Right ventricle myocardium (tissue), 1 donor: ENCODE measurements around a stretch of chr1.

DNA sequence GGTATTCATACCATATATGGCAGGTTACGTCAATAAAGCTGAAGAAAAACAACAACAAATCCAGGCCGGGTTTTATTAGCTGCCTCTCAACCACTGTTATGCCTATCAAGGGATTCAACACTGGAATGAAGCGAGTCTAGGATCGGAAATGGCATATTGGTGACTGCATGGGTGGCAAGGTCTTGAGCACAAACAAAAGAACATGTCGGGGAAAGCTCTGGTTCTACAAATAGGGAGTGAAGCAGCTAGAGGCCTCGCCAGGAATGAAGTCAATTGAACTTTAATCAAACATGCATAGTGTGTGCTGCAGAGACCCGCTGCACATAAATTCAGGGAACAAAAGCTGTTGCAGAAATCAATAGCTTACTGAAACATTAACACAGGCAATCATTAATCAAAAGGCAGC, 52.6 kb downstream of the SLC45A1 start:
- PRO-cap, 2 experiments: no peak in any of the 2 experiments

DNA sequence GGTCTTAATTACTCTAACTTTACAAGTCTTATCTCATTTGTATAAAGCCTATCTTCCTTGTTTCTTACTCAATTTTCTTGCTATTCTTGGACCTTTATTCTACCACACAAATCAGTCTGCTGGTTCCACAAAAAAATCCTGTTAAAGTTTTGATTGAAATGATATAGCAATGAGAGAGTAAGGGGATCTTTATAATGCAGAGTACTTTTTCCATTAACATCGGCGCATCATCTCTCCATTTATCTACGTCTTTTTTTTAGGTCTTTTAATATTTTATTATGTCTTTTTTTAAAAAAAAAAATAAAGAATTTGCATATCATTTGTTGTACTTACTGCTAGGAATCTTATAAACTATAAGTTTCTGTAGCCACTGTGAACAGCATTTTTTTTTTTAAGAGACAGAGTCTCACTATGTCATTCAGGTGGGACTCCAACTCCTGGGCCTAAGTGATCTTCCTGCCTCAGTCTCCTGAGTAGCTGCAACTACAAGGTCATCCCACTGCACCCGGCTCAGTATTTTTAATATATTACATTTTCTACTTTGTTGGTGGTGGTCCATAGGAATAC, 81.7 kb downstream of the SLC45A1 start:
- PRO-cap, 2 experiments: no peak in any of the 2 experiments

DNA sequence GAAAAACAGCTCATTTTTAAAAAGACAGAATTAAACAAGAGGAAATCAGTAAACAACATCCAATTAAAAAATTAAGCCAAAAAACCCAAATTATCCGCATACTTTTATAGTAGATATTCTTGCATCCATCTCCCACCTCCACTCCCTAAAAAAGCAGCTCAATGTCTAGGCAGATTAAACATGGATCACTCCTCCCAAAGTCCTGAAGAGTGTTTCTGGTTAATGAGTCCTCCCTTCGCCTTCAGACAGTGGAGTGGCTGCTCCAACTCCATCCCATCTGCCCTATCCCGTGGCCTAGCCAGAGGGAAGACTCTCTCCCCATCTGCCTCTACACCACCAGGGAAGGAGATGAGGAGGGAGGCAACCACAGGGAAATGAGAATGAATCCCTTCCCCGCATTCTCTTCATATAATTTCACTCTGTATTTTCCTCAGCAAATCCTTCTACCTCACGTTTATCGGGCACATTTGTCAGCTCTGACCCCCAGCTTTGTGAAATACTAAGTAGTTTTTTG, 103.8 kb downstream of the SLC45A1 start:
- PRO-cap, 2 experiments: no peak in any of the 2 experiments

GRCh38 chr1:8423264-8424062, 105.5 kb downstream of the SLC45A1 start:
- PRO-cap, 2 experiments: peak in 2 of 2 experiments; most common plus-strand start chr1:8423447 (in 2); most common minus-strand start chr1:8423709 (in 2)

GRCh38 chr1:8571710-8572134, 245.7 kb downstream of the RERE start:
- PRO-cap, 2 experiments: no peak in any of the 2 experiments

DNA sequence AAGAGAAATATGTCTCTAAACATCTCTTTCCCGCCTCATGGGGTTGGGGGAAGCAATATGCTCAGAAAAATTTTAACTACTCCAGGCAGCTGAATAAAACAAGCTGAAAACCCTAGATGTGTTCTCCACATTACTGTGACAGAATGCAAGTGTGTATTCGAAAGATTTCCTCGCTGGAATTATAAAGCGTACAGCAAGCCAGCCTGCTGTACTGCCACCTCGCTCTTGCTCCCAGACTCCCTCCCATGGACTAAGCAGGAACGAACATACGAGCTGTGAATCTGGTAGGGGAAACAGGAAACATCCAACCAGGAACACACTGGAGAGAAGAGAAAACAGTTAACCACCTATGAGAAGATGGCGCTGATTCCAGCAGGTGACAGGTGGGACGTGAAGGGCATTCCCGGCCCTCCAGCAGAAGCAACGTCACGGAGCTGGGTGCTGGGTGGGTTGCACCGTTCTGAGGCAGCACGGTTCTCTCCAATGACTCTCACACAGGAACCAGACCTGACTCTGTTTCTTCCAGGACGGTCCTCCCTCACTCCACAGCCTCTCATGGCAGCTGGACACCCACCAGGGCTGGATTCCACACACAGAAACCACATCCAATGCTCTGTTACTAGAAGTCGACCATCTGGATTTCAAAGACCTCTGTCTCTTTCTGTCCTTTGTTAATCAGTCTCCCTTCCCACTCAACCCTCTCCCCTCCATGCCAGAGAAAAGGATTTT, 219.3 kb downstream of the RERE start:
- PRO-cap, 2 experiments: no peak in any of the 2 experiments

- PRO-cap, 2 experiments: no peak in any of the 2 experiments
Measured at GRCh38 chr1:8815342-8816319, 1.8 kb downstream of the RERE start.

DNA sequence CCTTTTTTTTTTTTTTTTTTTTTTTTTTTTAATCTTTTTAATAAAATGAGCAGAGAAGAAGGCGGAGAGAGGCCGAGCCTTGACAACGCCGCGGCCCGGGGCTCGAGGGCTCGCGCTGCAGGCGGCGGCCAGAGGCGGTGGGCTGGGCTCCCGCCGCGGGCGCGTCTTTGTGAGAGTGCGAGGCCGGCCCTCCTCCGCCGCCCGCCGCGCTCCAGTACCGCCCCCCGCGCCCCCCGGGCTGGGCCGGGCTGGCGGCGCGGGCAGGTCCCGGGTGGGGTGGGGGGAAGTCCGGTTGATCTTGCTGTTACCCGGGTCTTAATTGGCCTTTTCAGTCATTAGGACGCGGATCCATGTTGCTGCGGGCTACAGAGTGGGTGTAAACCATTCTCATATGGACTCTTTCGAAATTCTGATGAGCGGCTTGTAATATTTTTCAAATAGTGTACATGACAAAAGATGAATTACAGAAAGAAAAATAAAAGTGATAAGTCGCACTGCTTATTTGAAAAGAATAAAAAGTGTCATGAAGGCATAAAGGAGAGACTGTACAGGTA, 462 bp upstream of the RERE start:
- PRO-cap, 2 experiments: peak in 2 of 2 experiments; most common plus-strand start position 131 of the sequence (in 2)

DNA sequence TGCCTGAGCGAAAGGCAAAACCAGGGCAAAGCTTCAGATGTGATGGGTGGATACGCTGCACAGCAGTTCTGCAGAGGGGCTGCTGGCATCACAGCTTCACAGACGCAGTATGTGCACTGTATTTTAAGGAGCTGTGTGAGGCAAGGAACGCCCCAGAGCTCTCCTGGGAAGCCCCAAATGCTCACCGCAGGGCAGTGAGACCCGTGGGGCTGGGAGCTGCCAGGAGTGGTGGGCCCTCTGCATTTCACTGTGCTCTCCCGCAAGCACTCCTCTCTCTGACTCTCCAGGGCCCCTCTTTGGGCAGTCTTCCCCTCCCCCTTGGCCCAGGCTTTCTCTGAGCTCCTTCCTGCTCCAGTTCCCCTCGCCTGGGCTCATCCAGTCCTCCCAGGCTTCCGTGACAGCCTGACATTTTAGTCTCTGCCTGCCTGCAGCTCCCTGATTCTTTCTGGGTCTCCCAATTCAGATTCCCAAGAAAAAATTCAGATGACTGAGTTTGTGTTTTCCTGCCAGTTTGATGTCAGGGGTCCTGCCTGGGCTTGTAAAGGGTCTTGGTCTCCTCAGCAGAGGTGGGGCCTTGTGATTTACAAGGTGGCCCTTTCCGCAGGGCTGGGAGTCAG, 2.2 kb upstream of the CA6 start:
- PRO-cap, 2 experiments: no peak in any of the 2 experiments

GRCh38 chr1:8987748-8988207, 38.4 kb downstream of the SLC2A7 start:
- PRO-cap, 2 experiments: no peak in any of the 2 experiments

DNA sequence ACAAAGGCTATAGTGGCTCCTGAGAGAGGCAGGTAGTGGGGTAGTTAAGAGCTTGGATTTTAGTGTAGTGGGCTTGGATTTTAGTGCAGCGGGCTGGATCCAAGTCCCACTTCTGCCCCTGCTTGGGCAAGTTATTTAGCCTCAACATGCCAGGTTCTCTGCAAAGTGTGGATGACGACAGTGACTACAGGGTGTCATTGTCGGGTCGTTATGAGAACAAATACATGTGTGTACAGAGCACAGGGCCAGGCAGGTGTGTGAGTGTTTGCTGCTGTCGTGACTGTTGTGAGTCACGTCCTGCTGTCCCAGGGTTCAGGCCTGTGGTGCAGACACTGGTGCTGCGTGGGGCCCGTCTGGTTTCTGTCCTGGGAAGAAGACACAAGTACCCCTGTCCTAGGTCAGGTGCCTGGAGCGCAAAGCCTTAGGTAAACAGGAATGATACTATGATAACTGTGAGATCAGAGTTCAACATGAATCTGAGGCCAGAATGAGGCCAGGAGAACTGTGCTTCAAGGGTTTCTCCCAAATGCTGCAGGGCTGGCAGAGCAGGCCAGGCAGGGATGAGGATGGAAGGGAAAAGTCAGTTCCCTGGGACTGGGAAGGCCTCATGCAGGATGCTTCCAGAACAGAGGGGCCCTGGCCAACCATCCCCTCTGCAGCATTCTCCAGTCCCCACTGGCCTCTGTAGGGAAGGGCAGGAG, 15.9 kb downstream of the GPR157 start:
- PRO-cap, 2 experiments: no peak in any of the 2 experiments

DNA sequence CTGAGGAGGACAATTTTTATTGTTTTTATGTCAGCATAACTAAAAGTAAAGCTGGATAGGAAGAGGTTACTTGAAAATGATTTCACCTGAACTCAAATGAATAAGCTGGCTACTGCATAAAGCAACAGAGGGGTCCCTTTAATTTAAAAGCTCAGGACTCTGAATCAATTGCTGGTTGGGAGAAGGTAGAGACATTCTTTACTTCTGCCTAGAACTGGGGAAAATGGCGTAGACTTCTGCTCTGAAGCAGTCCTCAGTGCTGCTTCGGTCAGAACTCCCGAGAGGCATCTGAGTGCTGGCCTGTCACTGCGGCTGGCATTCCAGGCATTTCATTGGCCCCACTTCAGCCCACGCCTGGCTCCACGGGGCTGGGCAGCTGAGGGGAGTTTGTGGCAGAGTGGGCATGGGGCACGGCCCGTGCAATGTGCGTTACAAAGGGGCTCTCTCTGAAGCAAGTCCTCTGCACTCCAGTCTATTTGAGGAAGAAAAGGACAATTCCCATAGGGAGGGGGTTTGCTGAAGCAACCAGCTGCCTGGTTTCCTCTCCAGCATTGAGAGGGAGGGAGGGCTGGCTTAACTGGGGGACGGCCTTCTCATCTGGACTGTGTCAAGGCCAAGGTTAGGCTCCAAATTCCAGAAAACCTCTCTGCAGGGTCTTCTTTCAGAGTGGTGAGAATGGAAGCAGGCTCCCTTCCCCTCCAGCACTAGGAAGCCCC, 20.9 kb upstream of the GPR157 start:
- PRO-cap, 2 experiments: peak in 2 of 2 experiments; most common plus-strand start position 385 of the sequence (in 2); most common minus-strand start position 258 of the sequence (in 1)

DNA sequence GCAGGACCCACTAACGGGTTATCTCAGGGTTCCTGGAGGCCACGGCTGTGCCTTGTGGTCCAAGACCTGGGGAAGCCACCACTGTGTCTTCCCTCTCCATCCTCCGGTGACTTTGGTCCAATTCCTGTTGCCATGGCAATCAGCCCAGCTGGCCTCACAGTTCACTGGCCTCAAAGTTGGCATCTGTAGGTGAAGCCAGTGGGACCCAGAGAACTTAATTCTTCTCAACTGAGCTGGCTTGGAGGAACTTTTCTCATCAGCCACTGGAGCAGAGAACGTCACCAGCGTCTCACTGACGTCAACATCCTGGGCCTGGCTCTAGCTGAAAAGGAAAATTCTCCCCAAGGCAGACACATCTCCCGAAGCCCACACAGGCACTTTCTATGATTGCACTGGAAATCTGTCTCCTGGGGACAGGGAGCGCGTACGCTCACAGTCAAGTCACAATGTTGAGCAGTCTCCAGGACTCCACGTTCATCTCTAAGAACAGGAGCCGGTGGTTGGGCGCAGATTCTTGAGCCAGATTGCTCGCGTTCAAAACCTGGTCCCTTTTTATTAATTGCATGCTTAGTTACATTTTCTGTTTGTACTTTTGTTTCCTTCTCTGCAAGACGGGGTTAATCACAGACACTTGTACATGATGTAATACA, 22.0 kb upstream of the GPR157 start:
- PRO-cap, 2 experiments: peak in 2 of 2 experiments; most common plus-strand start position 301 of the sequence (in 1); most common minus-strand start position 230 of the sequence (in 2)

DNA sequence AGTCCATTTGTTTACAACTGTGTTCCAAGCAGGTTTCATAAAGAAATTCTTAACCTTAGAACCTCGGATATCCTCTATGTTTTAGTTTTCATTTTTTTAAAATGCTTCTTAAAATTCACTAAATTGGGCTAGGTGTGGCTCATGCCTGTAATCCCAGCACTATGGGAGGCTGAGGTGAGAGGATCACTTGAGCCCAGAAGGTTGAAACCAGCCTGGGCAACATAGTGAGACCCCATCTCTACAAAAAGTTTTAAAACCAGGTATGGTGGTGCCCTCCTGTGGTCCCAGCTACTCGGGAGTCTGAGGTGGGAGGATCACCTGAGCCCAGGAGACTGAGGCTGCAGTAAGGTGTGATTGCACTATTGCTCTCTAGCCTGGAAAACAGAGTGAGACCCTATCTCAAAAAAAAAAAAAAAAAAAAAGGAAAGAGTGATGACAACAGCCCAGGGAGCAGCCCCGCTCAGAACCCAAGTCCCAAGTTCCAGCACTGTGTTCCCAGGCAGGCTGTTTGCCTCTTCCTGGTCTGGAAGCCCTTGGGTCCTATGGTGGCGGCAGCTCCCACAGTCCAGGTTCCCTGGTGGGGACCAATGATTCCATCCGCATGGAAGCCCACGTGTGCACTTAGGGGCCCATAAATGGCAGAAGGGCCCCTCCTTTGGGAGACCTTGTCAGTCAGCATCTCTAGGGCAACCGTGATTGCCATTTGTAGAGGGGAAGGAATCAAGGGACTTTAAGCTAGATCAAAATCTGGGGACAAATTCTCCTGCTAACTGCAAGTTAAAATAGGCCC, 24.7 kb upstream of the SPSB1 start:
- PRO-cap, 2 experiments: no peak in any of the 2 experiments

DNA sequence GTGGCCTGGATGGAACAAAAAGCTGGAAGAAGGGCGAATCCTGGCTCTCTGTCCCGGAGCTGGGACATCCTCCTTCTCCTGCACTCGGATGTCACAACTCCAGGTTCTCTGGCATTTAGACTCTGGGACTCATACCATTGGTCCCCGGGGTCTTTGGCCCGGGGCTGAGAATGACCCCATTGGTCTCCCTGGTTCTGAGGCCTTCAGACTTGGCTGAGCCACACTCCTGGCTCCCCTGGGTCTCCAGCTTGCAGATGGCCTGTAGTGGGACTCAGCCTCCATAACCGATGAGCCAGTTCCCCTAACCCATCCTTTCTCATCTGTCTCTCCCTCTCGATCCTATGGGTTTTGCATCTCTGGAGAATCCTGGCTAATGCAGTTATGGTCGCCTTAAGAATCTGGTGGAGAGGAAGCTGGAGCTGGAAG, 11.4 kb downstream of the SPSB1 start:
- PRO-cap, 2 experiments: no peak in any of the 2 experiments

DNA sequence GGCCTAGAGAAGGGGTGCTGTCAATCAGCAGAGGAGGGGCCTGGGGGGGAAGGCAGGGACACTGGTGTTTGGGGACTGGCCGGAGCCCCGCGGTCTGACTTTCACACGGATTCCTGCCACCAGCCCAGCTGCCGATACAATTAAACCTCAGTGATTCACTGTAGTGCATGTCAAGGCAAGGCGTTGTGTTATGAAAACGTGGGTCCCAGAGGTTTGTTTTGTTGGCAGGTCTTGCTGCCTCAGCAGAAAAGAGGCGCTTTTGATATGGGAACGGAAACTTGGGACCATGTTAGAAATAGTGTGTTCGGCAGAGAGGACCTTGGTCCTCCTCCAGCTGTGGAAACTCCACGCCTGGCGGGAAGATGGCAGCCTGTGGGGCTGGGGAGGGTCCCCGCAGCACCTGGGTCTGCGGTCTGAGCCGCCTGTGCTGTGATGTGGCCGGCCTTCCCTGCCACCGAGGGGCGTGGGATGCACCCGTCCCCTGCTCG, 47.6 kb downstream of the SPSB1 start:
- PRO-cap, 2 experiments: no peak in any of the 2 experiments

GRCh38 chr1:9349429-9350114, 56.9 kb downstream of the SPSB1 start:
- PRO-cap, 2 experiments: no peak in any of the 2 experiments

- PRO-cap, 2 experiments: peak in 1 of 2 experiments; most common plus-strand start chr1:9400865 (in 1); most common minus-strand start chr1:9400791 (in 1)
Measured at GRCh38 chr1:9400625-9401056, 107.9 kb downstream of the SPSB1 start.

- PRO-cap, 2 experiments: no peak in any of the 2 experiments
Measured at GRCh38 chr1:9413949-9414326, 121.2 kb downstream of the SPSB1 start.

- PRO-cap, 2 experiments: peak in 2 of 2 experiments; most common plus-strand start chr1:9429125 (in 2); most common minus-strand start chr1:9428944 (in 2)
Measured at GRCh38 chr1:9428267-9429359, 110.7 kb upstream of the SLC25A33 start.